SK-N-MC (cell line): ENCODE data around the gene CSF1R.

DNA sequence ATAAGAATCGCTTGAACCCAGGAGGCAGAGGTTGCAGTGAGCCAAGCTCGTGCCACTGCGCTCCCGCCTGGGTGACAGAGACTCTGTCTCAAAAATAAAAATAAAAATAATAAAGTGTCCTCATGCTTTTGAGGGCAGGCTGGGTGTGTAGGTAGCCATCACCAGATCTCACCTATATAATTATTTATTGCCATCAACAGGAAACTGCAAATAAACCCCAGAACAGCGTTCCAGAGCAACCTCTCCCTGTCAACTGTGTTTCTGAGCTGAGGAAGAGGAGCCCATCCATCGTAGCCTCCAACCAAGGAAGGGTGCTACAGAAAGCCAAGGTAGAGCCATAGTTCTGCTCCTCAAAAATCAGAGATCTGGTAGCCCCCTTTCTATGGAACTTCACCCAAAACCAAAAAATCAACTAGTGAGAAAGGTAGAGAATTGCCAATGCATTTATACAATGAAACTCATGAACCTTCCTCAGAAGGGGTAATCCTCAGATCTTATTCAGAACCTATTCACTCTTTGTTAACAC, 9.8 kb upstream of the GRPEL2 start:
- RRBS: no CpG with 5 or more reads among the region's 6 CpGs

DNA sequence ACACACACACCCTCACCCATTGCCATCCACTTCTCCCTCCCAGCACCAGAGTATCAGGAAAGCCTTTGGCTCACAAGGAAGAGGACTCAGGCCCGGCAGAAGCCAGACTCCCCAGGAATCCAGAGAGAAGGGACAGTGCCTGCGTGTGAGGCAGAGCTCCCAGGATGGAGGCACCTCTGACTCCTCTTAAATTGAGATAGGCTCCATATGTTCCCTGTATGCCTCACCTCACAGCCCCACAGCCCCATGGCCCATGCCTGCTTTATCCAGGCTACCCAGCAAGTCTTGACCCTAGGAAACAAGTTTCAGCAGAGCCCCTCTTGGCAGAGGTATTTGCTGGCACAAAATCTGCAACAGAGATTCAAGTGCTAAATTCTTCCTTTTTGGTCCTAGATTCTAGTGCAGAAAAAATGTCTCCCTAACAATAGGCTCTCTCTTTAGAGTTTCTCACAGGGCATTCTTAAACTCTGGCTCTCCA, 726 bp downstream of the IL17B start:
- RRBS: no CpG with 5 or more reads among the region's 2 CpGs

DNA sequence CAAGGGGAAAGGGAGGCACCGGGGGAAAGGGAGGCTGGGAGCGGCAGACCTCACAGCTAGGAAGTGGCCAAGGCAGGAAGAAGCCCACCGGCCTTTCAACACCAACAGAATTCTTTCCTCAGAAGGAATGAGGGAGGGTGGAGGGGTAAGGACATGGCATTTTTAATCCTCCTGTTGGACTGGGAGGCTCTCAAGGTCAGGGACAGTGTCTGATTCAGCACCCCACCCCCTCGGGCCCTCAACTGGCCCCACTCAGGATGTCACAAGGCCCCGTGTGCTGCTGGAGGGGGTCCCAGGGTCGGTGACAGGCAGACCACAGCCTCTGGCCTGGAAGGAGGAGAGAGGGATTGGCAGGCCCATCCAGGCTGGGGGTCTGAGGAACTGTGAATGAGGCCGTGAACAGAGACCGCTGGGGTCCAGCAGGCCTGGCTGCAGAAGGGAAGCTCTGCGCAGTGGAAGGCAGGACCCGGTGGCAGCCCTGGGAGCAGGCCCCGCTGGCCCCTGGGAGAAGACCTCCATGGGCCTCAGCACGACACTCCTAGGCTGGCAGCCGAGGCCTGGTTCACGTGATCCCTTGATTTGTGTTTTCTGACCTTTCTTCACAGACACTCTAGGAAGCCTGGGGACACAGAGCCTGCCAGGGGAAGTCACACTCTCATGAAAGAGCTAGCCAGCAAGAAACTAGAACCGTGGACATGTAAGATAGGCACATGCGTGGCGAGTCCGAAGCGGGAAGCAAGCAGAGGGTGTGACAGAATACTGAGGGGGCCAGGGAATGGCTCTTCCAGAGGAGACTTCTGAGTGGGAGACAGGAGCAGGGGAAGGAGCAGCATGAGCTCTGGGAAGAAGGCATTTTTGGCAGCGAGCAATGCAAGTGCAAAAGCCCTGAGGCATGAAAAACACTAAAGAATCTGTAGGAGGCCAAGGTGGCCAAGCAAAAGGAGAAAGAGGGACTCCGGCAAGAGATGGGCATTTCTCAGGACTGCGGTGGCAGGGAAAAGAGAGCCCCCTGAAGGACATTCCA, 26.4 kb upstream of the IL17B start:
- RRBS: 93% methylated on average over 3 of the region's 22 CpGs

DNA sequence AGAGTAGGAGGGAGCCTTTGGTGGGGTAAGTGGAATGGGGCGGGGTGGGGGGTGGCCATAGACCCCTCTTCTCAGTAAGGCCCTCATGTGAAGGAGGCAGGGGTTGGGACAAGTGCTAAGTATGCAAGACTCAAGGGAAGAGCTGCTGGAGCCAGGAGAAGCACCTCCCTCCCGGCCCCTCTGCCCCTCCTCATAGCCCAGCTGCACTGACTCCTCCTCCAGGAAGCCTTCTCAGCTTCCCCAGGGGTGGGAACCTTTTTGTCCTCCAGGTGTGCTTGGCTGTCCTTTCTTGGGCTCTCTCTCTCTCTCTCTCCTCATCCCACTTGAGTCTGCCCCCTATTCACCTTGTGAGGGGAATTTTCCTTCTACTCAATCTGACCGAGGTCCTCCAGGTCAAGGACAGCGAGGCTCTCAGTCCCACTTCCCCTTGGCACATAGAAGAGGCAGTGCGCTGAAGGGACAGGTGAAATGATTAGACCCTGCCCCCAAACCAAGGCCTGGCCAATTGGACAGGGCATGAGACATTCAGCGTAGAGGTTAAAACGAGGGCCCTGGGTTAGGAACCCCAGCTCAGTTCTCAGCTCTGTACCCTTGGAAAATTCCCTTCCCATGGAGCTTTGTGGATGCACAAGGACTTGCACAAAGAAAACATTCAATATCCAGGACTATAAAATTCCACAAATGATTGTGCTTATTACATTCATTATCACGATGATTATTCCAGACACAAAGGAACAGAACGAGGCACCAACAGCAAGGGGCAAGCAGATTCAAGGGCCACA, 45.5 kb upstream of the IL17B start:
- RRBS: no CpG with 5 or more reads among the region's 9 CpGs

GRCh38 chr5:149430165-149431221, 51.4 kb upstream of the IL17B start:
- RRBS: no CpG with 5 or more reads among the region's 27 CpGs

DNA sequence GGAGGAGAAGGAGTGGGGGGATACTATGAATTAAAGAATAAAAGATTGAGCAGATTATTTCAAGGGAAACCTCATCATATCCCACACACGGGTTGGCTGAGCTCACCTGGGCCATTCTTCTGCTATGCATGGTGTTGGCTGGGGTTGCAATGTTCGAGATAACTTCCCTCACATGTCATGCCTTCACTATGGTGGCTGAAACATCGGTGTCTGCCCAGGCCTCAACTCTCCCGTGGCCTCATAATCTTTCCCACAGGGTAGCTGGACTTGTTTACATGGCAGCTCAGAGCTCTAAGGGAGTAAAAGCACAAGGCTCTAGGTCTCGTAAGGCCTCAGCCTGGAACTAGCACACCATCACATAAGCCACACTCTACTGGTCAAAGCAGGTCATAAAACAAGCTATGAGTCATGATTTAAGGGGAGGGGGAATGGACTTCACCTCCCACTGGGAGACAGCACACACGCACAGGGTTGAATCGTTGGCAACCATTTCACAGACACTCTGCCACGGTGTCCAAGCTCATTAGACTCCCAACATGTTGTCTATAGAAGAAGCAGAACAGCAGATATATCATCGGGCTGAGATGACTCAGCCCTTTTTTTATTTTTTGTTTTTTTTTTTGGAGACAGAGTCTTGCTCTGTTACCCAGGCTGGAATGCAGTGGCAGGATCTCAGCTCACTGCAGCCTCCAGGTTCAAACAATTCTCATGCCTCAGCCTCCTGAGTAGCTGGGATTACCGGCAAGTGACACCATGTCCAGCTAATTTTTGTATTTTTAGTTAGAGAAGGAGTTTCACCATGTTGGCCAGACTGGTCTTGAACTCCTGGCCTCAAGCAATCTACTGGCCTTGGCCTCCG, 66.8 kb upstream of the IL17B start:
- RRBS: no CpG with 5 or more reads among the region's 11 CpGs

DNA sequence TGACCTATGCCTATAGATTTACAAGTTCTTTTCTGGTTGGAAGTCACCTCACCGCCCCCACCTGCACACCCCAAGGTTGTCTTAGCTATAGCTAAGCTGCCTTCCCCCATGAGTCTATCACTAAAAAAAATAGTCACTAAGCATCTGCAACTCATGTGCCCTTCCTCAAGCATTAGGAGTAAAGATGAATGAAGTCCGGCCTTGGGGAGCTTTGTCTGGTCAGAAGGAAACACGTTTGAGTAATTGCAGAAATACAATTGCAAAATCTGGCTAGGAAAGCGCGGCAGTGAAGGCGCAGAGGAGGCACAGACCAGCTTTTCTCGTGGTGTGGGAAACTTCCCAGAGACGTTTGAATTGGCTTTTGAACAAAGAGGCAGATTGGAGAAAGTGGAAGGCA, 69.4 kb downstream of the CSNK1A1 start:
- RRBS: no CpG with 5 or more reads among the region's 8 CpGs

DNA sequence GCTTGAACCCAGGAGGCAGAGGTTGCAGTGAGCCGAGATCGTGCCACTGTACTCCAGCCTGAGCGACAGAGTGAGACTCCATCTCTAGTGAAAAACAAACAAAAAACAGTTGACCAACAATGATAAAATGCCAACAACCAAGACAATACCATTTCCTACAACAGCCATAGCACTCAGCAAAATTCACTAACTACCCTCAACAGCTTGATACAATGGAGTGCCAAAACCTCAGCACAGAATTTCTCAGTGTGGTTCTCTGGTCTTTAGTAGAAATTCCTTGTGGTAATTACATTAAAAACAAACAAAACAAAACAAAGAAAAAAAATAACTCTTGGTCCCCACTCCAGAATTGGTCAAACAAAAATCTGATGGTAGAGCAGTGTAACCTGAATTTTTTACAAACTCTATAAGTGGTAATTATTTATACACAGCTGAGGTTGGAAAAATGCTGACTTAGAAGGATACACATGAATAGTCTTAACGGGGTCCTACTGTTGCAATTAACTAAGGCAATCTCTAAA, 13.9 kb downstream of the CSNK1A1 start:
- RRBS: no CpG with 5 or more reads among the region's 4 CpGs

- RRBS: 84% methylated on average over 6 of the region's 10 CpGs
These were observed 47.6 kb downstream of the ARHGEF37 start for GRCh38 chr5:149628625-149629541.

DNA sequence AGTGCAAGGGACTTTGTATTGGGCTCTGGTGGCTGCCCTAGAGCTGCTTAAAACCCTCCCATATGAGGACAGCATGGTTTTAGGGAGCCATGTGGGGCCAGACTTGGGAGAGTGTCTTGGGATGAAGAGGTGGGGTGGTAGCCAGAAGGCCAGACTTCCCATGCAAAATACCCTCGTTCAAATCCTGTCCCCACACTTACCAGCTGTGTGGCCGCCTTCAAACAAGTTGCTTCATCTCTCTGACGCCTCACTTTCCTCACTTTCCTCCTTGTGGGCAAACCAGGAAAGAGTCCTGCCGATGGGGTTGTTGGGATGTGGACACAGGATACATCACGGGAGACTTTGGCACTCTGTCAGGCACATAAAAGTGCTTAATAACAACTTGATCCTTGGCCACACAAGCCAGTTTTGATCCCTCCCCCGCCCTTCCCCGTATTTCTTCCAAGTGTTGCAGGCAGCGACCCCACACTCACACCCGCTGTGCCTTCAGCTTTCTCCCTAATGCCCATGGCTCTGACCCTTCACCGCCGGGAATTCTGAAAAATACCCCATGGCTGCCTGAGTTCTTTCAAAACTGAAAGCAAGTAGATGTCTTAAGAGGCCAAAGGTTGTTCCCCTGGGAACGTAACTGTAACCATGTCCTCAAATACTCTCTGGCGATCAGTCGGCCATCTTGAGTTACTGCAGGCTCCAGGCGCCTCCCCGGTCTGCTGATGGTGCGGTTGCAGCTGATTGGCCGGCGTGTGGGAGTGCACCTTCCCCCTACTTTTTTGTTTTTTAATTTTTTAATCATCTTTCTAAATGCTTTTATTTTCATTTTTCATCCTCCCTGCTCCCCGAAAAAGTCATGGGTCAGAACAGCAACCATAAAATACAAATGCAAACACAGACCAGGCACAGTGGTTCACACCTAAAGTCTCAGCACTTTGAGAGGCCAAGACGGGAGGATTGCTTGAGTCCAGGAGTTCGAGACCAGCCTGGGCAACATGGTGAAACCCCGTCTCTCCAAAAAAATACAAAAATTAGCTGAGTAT, 59.8 kb downstream of the ARHGEF37 start:
- RRBS: no CpG with 5 or more reads among the region's 23 CpGs

- RRBS: no CpG with 5 or more reads among the region's 8 CpGs
These were observed 36.1 kb upstream of the PPARGC1B start for GRCh38 chr5:149693852-149694500.

DNA sequence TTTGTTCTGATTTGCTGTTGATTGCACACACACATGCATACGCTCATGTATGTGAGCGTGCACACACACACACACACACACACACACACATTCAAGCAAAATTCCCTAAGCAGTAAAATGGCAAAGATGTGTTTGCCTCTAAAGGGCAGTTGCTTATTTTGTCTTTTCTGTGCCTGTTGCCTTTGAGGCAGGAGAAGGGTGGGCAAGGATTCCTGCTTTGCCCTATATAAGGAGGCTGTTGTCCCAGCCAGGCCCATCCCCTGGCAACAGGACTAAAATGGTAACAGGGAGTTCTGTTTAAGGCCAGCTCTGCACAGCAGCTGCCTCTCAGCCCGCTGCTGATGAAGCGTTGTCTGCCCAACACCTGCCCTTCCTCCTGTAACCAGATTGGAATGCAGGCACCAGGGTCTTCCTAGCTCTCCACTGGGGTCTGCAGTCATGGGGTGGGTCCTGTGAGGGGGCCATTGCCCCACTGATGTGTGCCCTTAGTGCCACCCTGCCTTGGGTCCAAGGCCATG, 64.4 kb downstream of the PPARGC1B start:
- RRBS: no CpG with 5 or more reads among the region's 4 CpGs

- RRBS: no CpG with 5 or more reads among the region's 3 CpGs
These were observed 72.7 kb downstream of the PPARGC1B start for GRCh38 chr5:149802723-149803384.

DNA sequence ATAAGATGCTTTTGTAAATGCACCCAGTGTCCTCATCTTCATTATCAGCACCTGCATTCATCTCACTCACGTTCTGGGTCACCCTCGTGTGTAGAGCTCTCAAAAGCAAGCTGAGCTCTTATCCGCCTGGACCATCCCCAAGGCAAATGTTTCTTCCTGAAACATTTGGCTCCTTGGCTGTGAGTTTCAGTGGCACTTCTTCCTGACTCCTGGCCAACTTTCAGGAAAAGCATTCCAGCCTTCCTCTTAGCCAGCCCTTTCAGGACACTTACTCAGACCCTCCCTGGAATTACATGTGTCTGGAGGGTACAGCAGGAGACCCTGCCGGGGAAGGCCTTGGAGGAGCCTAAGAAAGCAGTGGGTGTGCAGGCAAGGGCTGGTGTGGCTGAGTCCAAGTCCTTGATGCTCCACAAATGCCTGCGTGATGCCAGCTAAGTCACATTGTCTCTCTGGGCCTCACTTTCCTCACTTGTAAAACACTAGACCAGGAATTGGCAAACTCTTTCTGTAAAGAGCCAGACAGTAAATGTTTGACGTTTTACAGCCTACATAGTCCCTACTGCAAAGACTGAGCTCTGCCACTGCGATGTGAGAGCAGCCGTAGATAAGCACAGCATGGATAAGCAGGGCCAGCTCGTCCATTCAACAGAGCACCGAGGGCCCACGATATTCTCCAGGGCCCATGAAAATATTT, 72.1 kb downstream of the PDE6A start:
- RRBS: no CpG with 5 or more reads among the region's 11 CpGs

- RRBS: no CpG with 5 or more reads among the region's 9 CpGs
These were observed 33.1 kb downstream of the CSF1R start for GRCh38 chr5:150053039-150053772.

DNA sequence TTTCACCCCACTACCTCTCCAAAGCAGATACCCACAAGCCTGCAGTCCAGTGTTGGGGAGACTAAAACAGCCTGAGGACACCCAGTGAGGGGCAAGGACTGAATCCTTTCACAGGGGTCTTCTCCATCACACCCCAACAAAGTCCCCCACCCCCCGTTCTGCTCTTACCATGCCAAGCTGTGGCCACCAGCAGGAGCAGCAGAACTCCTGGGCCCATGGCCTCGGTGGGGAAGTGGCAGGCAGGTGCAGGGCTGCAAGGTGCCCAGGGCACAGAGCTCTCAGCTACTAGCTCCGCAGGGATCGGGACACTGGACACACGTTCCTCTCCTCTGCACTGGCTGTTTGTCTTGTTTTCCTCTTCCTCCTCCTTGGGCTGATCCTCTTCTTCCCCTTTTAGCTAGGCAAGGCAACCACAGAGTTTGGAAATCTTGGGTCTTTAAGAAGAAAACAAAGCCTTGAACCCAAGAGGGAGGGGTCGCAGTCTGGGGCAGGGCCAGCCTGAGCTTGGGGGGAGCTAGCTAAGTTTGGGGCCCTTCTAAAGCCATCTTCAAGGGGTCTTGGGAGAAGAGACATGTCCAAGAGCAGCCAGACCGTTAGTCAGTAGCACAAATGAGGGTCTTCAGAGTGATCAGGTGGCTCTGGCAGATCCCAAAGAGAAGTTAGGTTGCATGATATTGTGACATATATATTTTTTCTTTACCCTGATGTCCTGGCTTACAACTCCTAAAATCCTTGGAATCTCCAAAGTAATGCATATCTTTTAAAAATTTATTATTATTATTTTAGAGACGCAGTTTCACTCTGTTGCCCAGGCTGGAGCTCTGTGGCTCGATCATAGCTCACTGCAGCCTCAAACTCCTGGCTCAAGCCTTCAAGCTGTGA, at the start of gene CSF1R:
Gene CSF1R (minus strand): TSS at position 344 of the 882 bp plus-strand sequence.
- RRBS: no CpG with 5 or more reads among the region's 9 CpGs

GRCh38 chr5:150124255-150124748, 31.3 kb downstream of the PDGFRB start:
- RRBS: no CpG with 5 or more reads among the region's 9 CpGs

GRCh38 chr5:150142914-150144206, 12.3 kb downstream of the PDGFRB start:
- RRBS: 88% methylated on average over 5 of the region's 26 CpGs

DNA sequence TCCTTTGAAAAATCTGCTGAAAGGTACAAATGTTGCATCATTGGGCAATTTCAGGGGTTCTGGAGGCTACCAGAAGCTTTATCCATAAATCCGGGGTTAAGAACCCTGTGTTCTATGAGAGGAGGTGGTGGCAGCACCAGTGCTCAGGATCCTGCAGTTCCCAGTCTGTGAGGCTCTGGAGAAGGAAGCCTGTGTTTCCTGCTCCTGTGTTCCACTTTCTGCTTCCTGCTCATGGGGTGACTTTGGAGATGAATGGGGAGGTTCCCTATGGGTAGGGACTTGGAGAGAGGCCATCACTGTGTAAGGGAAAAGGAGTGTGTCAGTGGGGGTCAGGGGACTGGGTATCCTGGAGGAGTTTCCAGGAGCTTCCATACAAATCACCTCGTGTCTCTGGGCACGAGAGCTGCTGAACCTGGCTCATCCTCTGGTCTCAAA, 2.3 kb downstream of the CDX1 start:
- RRBS: no CpG with 5 or more reads among the region's 3 CpGs

DNA sequence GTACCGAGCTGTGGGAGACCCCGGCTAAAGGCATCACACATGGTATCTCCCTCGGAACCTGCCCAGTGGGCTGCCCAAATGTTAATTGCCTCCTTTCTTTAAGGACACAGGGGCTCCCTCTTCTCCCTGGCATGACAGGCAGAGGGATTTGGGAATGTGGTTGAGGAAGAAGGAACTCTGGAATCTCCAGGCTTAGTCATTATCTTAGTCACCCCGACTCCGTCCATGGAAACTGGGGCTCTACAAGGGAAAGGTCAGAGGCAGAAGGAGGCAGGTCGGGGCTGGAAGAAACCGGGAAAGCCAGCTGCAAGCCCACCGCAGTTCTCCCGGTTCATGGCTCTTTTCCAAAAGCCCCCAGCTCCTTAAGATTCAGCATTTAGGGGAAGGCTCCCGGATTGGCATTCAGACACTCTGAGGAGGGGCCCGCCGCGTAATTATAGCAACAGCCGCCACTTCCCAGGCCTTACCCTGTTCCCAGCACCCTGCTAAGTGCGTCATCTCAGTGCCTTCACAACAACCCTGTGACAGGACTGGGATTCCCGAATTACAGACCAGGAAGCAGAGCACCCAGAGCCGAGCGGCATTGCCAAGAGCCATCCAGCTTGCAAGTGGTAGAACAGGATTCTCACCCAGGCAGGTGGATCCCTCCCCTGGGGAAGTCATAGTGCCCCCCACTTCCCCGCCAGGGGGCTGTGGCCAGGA, 18.9 kb downstream of the SLC6A7 start:
- RRBS: 55% methylated on average over 2 of the region's 19 CpGs